GM23338 (cell line): ENCODE results near the gene NEUROD1.

GRCh38 chr2:178454465-178455102, 3.4 kb downstream of the PJVK start:
- PRO-cap: no peak
- RAMPAGE, long total RNA: no peak

DNA sequence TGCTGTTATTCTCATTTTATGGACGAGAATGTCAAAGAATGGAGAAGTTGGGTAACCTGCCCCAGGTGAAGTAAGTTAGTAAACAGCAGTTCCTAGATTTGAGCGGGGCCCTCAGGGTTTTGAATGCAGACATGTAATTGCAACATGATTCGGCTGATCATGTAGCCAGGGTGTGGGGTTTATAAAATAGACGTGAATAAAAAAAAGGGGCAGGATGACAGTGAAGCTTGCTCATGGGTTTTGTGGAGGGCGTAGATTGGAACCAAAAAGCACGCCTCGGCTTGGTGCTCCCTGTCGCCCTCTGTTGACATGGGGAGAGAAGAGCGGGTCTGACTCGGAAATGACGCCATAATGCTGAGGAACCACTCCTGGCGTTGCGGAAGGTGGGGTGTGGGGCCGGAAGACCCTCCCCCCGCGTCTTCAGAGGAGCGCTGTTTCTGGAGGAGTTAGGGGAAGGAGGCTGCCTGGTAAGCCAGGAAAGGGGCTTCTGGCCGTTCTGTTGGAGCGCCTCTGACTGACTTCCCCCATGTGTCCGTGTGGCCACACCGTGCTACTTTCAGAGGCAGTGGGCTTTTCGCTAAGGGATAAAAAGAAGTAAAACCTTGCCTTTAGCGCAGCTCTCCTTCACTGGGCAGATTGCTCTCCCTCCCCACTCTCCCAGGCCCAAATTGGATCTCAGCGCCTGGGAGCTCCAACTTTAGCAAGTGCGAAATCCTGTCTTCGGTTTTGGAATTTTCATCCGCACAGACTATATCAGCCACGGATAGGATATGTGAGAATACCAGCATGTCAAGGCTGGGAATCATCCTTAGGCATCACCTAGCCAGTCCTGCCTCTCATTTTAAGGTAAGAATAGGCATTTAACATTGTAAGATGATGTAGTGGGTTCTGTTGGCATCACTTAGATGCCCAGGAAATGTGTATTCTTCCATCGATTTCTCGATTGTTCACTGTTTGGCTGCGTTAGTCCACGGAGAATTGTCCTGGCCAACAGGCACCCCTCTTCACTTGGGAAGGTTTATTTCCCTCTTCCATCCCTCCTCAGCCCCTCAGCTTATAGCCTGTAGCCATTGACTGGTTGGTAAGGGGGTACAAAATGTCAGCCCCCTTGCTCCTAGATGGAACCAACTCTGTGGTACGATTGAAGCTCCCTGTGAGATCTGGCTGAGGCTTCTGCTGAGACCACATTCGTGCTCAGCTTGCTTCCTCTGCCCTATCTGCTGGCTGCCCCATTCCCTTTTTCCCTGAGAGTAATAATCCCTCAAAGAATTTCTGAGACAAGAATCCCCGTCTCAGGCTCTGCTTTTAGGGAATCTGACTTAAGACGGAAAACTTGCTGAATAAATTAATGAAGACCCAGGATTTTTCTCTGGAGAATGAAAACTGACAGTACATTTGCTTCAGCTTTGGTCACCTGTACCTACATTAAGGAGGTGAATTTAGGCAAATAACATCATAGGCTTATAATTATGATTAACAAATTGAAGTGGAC, 43.1 kb downstream of the PLEKHA3 start:
- PRO-cap: bidirectional peak, plus-strand start at position 423 of the sequence, minus-strand start at position 258 of the sequence; unidirectional peak, minus-strand start at position 1,210 of the sequence
- RAMPAGE, long total RNA: start-site peak on the plus strand centred at position 419 of the sequence, 64 bp wide, 137 and 35 reads in 2 replicates

DNA sequence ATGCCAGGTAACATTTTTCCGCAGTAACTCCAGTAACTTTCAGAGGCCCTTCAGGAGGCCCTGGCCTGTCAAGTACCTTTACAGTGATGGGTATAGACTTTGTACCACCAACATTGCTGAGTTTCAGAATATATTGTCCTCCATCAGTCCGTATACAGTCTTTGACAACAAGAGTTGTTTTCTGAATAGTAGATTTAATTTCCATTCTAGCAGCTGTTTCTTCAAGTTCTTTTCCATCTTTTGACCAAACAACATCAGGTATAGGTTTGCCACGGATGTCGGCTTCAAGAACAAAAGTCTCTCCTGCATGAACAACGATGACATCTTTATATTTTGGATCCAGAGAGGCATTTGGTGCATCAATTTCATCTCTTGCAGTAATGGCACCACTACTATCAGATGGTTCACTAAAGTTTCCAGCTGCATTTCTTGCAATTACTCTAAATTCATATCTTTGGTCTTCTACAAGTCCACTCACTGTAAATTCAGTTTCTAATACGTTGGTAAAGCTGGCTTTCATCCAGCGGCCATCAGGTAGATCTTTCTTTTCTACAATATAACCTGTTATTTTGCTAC, 83.8 kb downstream of the PLEKHA3 start:
- PRO-cap: no peak
- RAMPAGE, long total RNA: no peak

DNA sequence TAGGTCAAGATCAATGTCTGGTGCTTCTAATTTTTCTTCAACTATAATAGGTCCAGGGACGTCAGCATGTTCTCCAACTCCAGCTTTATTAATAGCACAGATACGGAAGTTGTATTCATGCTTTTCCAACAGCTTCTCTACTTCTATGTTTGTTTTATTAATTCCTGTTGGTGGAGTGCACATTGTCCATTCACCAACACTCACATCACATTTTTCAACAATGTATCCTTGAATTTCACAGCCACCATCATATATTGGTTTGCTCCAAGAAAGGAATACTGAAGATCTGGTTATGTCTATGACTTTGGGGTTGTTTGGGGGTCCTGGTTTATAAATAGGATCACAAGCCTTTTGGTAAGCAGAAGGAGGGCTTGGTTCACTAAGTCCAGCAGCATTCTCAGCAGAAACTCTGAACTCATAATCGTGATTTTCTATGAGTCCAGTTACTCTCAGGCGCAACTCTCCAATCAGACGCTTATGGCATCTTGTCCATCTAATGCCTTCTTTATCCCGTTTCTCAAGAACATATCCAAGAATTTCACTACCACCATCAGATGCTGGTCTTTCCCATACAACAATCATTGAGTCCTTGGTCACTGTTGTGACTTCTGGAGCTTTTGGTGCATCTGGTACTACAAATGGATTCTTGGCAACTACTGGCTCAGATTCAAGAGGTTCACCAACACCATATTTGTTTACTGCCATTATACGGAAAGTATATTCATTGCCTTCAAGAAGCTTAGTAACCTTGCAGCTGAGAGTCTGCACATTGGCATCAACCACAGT, 89.5 kb downstream of the PLEKHA3 start:
- PRO-cap: no peak
- RAMPAGE, long total RNA: no peak

DNA sequence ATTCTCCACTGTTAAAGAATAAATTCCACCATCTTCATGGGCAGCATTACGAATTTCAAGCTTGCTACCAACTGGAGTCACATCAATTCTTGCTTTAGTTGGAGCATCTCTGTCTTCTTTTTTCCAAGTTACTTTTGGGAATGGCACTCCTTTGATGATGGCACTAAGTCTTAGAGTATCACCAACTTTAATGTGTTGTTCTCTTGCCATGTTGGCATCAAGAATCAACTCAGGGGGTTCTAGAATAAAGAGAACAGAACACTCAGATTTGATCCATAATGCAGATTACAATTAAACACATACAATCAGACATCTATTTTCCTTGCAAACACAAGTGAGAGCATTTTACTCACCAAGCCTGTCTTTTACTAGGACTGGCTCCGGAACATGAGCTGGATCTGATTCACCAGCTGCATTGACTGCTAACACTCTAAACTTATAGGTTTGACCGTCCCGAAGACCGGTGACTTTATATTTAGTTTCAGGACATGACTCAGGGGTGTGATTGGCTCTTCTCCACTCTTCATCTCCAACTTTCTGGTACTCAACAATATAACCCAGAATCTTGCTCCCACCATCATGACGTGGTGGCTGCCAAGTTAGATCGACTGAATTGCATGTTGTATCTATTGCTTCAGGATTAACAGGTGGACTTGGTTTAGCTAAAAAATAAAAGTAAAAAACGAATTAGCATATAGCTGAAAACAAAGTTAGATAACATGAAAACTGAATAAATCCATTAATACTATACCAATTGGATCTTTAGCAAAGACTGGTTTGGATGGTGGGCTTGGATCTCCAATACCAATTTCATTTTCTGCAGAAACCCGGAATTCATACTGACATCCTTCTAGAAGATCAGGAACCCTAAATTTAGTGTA, 112.4 kb downstream of the PLEKHA3 start:
- PRO-cap: no peak
- RAMPAGE, long total RNA: no peak

GRCh38 chr2:178725163-178725981, 81.9 kb downstream of the TTN start:
- PRO-cap: no peak
- RAMPAGE, long total RNA: no peak

DNA sequence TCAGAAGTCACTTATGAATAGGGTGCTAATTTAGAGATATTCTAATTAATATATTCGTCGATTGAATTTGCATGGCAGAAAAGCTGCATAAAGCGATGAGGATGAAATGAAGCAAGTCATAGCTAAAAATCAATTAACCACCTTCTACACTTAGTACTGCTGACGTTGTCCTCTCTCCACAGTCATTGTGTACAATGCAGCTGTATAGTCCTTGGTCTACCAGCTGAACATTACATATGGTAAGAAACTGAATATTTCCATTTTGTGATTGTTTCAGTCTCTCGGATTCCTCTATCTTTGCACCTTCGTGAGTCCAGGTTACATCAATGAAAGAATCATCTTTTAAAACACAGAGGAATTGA, 51.2 kb downstream of the TTN start:
- PRO-cap: no peak
- RAMPAGE, long total RNA: no peak

GRCh38 chr2:179123658-179123975, 73.7 kb upstream of the CCDC141 start:
- PRO-cap: no peak
- RAMPAGE, long total RNA: no peak

GRCh38 chr2:179220510-179221059, 44.0 kb downstream of the SESTD1 start:
- PRO-cap: no peak
- RAMPAGE, long total RNA: no peak

GRCh38 chr2:179254227-179254890, 10.3 kb downstream of the SESTD1 start:
- PRO-cap: no peak
- RAMPAGE, long total RNA: no peak

GRCh38 chr2:179428616-179429313, 164.1 kb upstream of the SESTD1 start:
- PRO-cap: bidirectional peak, plus-strand start at chr2:179428857, minus-strand start at chr2:179428874
- RAMPAGE, long total RNA: no peak

DNA sequence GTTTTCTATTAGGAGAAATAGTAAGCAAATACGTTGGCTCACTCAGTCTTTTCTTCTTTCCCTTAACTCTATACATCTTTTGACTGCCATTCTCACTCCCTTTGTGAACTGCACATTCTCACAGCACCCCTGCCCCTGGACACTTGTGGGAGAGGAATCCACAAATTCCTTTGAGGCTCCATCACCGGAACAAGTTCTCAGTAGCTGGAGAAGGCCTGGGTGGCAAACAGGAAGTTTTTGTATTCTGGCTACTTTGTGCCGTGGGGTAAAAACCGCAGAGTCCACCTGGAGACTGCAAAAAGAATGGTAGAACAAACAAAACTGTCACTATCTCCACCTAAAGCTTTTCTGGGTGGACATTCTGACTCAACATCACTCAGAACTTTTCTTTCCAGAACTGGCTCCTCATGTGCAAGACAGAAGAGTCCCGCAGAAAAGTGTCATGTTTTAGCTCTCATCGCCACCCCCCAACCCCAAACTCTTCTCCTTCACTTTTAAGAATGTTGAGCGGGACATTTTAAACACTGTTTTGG, 964 bp upstream of the UBE2E3 start:
- PRO-cap: no peak
- RAMPAGE, long total RNA: no peak

- PRO-cap: no peak
- RAMPAGE, long total RNA: no peak
Measured at GRCh38 chr2:181123739-181124291, 143.4 kb downstream of the UBE2E3 start.

DNA sequence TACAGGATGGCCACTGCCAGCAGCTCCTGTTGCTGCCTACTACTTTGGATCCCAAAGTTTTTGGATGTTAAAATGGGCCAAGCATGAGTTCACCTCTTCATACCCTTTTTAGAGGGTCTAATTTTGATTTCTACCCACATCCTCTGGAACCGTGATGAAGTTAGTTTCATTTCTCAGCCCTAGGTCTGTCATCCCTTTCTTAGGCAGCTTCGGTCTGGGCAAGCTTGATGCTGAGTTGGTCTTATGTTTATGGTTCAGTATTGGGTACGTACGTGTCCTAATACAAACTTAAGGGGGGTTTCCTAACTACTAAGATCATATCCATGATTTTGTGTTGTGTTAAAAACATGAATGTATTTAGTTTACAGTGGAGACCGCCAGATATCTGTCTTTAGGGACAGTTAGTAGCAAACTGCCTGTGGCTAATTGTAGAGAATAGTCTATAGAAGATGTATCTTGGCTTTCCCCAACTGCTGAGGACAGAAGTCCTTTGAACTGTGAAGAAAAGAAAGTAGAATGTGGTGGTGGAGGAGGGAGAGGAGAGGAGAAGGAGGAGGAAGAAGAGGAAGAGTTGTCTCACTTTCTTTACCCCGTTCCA, 184.9 kb downstream of the UBE2E3 start:
- PRO-cap: no peak
- RAMPAGE, long total RNA: no peak

- PRO-cap: no peak
- RAMPAGE, long total RNA: no peak
Measured at GRCh38 chr2:181308527-181309203, 148.5 kb upstream of the ITGA4 start.

- PRO-cap: unidirectional peak, plus-strand start at chr2:181680841
- RAMPAGE, long total RNA: no peak
Measured at GRCh38 chr2:181680370-181681401, at the start of gene NEUROD1. TSS of gene NEUROD1 (minus strand) at chr2:181680517.

DNA sequence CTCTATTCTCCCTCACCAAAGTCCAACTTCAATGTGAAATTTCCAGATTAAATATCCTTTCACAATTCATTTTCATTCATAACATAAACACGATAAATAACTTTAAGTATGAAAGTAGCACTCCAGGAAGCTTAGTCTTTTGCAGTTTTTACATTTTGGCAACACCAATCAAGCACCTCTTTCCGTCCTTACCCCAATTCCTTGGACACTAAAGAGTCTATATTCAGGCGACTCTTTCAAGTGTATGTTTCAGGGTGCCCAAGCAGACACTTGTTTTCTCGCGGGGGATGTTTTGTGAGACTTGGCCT, 354 bp upstream of the ITPRID2 start:
- PRO-cap: no peak
- RAMPAGE, long total RNA: no peak

DNA sequence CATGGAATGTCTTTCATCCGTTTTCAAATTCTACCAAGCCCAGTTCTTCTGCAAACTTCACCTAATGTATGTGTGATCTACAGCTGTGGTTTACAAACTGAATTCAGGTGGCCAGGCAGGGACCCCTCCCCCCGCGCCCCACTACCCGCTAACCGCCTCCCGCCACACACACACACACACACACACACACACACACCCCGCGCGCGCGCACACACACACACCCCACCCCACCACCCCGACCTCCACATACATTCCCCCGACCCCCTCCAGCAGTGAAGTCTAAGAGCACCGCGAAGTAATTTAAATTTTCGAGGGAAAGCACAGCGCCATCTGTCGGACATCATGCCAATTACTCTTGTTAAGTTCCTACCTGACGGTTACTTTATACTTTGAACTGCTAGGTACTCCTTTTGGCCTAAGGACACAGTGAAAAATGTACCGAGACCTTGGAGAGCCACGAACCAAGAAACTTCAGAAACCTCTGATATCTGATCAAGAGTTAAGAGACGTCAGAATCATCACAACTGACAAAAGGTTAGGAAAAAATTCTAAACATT, 31.5 kb upstream of the PPP1R1C start:
- PRO-cap: bidirectional peak, plus-strand start at position 409 of the sequence, minus-strand start at position 274 of the sequence
- RAMPAGE, long total RNA: no peak

DNA sequence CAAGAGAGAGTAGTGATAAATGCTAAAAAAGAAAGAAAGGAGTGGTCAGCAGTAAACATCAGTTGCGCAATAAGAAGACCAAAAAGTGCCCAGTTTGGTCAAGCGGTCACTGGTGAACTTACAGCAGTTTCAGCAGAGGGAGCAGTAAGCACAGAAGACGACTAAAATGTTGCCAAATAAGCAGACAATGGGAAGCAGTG, 45.8 kb downstream of the DNAJC10 start:
- PRO-cap: no peak
- RAMPAGE, long total RNA: no peak

DNA sequence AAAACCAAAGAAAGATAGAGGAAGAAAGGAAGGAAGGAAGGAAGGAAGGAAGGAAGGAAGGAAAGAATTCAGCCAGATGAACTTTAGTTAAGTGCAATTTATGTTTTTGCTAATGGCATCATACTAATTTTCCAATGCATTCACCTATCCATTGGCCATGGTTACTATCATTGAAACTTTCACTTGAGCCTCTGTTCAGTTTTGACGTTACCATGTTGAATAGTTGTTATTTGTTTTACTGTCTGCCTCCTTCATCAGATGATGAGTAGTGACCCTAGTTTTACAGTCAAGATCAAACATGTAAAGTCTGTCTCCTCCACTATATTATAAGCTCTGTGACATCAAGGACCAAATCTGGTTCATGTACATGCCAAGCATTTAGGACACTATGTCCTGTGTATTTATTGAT, 46.4 kb upstream of the FRZB start:
- PRO-cap: no peak
- RAMPAGE, long total RNA: no peak